ENCODE measurements around the gene ETV7.

- PRO-cap = no peak
CAGE:
- cytosol, long polyA plus RNA = no peak
- long polyA plus RNA = no peak
- nucleus, long polyA plus RNA = no peak
Measured at GRCh38 chr6:36029399-36029922, 1.9 kb downstream of the MAPK14 start.

GRCh38 chr6:36049545-36050204 lies 22.1 kb downstream of the MAPK14 start:
- PRO-cap = no peak
CAGE:
- cytosol, long polyA plus RNA = no peak
- long polyA plus RNA = no peak
- nucleus, long polyA plus RNA = no peak

DNA sequence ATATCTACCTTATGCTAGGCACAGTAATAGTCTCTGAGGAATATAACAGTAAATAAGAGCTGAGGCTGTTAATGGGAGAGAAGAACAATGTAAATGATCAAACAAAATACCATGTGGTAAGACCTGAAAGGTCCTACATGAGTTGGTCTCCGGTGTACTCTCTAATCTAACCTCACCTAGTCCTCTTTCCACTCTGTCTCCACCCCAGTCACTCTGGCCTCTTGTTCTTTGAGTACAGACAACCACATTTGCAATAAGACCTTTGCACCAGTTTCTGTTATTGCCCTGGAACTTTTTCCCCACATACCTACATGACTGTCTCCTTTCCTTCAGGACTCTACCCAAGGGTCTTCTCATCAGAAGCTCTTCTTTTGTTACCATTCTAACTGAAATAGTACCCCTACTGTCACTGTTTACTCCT lies 37.1 kb downstream of the MAPK14 start:
- PRO-cap = no peak
CAGE:
- cytosol, long polyA plus RNA = no peak
- long polyA plus RNA = no peak
- nucleus, long polyA plus RNA = no peak

DNA sequence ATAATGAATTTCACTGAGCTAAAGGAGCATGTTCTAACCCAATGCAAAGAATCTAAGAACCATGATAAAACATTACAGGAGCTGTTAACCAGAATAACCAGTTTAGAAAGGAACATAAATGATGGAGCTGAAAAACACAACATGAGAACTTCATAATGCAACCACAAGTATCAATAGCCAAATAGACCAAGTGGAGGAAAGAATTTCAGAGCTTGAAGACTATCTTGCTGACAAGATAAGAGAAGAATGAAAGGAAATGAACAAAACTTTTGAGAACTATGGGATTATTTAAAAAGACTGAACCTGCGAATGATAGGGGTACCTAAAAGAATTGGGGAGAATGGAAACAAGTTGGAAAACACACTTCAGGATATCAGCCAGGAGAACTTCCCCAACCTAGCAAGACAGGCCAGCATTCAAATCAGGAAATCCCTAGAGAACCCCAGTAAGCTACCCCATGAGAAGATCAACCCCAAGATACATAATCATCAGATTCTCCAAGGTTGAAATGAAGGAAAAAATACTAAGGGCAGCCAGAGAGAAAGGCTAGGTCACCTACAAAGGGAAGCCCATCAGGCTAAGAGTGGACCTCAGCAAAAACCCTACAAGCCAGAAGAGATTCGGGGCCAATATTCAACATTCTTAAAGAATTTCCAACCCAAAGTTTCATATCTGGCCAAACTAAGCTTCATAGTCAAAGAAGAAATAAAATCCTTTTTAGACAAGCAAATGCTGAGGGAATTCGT lies 45.8 kb upstream of the MAPK13 start:
- PRO-cap = no peak
CAGE:
- cytosol, long polyA plus RNA = no peak
- long polyA plus RNA = no peak
- nucleus, long polyA plus RNA = no peak

DNA sequence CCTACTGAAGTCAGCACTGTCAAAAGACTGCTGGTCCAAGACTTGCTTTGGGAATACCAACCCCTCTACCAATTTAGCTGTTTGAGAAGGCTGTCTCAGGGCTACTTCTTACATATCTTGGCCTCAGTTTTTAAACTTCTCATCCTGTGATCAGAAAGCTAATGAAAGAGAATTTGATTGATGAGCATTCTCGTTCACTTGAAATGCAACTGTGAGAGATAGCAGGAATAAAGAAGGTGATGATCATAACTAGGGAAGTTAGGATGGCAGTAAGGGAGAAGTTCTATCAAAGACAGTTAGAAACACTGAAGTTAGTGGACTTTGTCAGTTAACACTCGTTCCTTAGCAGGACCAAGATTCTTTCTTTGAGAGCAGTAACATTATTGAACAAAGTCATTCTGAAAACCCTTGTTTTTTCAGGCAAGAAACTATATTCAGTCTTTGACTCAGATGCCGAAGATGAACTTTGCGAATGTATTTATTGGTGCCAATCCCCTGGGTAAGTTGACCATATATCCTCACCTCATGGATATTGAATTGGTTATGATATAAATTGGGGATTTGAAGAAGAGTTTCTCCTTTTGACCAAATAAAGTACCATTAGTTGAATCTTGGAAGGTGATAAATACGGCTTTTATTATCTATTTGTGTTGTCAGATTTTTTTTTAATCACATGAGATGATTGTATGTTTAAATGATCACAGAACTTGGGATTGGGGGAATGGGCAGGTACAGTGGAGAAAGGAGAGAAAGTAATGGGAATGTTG lies 28.0 kb upstream of the MAPK13 start:
- PRO-cap = no peak
CAGE:
- cytosol, long polyA plus RNA = no peak
- long polyA plus RNA = no peak
- nucleus, long polyA plus RNA = no peak

DNA sequence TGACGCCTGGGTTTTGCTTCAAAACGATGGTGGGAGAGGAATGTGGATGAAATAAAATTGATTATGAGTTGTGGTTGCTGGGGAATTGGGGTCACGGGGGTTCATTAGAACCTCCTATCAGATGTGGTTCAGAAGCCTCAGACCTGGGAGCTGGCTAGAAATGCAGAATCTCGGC lies 605 bp upstream of the MAPK13 start:
- PRO-cap = no peak
CAGE:
- cytosol, long polyA plus RNA = no peak
- long polyA plus RNA = no peak
- nucleus, long polyA plus RNA = no peak

DNA sequence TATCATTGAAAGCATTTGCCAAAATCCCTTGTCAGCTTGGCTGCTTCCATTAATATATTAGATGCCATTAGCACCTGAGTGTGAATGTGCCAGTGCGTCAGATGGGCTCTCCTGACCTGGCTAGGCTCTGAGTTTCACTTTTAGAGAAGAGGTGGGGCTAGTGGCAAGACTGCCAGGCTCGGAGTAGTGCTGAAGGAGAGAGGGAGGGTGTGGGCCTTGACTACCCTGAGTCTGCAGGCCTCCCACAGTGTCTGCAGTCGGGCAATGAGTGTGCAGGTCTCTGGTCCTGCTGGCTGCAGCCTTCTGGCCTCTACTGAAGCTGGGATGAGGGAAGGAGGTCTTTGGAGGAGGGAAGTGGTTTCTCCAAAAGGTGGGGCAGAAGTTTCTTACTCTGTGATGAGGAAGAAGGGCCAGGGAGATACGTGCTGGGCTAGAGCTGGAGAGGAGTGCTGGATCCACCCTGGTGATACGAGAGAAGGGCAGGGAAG lies 34.5 kb upstream of the PNPLA1 start:
- PRO-cap = no peak
CAGE:
- cytosol, long polyA plus RNA = no peak
- long polyA plus RNA = no peak
- nucleus, long polyA plus RNA = no peak

DNA sequence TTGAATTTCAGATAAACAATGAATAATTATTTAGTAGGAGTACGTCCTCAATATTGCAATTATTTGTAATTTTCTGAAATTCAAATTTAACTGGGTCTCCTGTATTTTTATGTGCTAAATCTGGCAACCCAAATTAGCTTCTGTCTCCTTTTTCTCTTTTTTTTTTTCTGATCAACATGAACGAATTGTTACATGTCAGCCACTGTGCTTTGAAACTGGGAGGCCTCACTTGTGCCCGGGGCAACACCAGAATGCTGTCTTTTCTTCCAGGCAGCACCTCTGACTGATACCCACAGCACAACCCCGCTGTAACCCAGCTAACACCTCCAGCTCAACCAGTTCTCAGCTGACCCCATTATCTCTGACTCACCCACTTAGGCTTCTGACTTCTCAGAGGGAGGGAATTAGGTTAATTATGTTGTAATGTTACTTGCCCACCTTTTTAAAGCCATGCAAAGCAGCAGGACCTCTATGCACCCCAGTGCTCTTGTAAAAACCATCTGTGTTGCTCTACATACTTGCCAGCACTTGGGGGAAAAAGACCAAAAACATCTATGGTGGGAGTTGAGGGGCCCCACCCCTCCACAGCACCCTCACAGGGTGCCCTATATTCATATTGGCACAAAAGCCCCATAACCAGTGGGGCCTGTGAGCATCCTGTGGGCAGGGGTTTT lies 22.5 kb downstream of the BNIP5 start:
- PRO-cap = no peak
CAGE:
- cytosol, long polyA plus RNA = no peak
- long polyA plus RNA = no peak
- nucleus, long polyA plus RNA = no peak

DNA sequence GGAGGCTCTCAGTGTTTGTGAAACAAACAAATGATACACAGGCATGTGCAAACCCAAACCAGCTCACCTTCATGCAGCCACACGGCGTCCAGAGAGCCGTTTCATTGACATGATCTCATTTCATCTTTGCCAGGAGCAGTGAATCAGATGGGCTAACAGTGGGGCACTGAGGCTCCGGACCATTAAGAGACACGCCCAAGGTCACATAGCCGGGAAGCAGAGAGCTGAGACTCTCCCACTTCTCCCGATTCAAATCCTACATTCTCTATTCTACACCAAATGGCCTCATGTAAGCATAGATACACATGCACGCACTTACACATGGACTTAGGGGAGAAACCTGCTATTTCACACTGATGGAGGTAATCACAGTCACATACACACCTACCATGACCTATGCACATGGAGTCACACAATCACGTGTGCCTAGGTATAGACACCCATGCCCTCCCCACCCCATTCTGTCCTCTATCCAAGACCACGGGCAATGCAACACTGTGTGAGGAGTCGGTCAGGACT lies 1.0 kb downstream of the BNIP5 start:
- PRO-cap = no peak
CAGE:
- cytosol, long polyA plus RNA = no peak
- long polyA plus RNA = no peak
- nucleus, long polyA plus RNA = no peak

- PRO-cap = no peak
CAGE:
- cytosol, long polyA plus RNA = no peak
- long polyA plus RNA = no peak
- nucleus, long polyA plus RNA = no peak
Measured at GRCh38 chr6:36368920-36369430, 18.5 kb downstream of the ETV7 start.

- PRO-cap = no peak
CAGE:
- cytosol, long polyA plus RNA = no peak
- long polyA plus RNA = no peak
- nucleus, long polyA plus RNA = no peak
Measured at GRCh38 chr6:36387454-36388141, at the start of gene ETV7. ETV7 (minus strand) TSS chr6:36387669.

GRCh38 chr6:36523888-36524680 lies 23.2 kb downstream of the STK38 start:
- PRO-cap = no peak
CAGE:
- cytosol, long polyA plus RNA = no peak
- long polyA plus RNA = no peak
- nucleus, long polyA plus RNA = no peak

DNA sequence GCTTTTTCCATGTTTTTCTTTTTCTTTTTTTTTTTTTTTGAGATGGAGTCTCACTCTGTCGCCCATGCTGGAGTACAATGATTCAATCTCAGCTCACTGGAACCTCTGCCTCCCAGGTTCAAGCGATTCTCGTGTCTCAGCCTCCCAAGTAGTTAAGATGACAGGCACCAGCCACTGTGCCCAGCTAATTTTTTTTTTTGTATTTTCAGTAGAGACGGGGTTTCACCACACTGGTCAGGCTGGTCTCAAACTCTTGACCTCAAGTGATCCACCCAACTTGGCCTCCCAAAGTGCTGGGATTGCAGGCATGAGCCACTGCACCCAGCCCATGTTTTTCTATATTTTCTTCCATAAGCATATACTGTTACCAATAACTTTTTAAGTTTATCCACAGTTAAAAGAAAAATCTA lies 5.5 kb downstream of the STK38 start:
- PRO-cap = no peak
CAGE:
- cytosol, long polyA plus RNA = no peak
- long polyA plus RNA = no peak
- nucleus, long polyA plus RNA = no peak

DNA sequence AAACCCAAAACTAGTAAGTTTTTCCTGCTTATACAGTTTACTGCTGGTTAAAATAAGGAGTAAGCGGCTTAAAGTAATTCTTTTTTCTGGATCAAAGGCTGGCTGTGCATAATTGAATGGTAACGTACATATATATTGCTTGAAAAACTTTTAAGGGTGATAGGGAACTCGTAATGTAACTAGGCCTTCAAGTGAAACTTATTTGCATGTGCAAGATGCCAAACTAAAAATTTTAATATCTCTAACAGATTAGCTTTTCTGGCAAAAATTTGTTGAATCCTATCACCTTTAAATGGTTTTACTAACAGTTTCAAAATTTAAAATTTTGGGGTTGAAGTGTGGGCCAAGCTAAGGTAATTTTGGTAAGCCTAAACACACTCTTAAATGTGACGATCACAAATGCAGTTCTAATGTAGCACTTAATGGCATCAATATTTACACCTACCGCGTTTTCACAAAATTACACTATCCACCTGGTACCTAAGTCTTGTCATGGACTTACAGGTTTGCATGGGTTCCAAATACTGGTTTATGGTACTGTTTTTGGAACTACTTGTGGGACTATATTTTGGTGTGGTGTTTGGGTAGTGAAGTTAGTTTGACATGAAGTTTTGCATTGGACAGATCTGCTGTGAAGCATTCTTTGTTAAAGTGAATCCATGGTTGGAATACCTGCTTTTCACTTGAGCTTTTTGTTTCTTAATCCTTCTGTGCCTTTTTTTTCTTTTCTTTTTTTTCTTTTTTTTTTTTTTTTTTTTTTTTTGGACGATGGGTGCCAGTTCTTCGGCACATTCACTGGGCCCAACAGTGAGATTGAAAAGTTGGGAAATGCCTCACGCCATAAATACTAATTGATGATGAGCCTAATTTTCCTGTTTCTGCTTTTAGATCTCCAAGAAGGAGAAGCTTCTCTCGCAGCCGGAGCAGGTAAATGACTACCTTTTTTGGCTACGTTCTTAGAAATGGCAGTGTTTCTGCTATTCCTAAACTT lies 6.4 kb downstream of the SRSF3 start:
- PRO-cap = no peak
CAGE:
- cytosol, long polyA plus RNA = no peak
- long polyA plus RNA = no peak
- nucleus, long polyA plus RNA = no peak

DNA sequence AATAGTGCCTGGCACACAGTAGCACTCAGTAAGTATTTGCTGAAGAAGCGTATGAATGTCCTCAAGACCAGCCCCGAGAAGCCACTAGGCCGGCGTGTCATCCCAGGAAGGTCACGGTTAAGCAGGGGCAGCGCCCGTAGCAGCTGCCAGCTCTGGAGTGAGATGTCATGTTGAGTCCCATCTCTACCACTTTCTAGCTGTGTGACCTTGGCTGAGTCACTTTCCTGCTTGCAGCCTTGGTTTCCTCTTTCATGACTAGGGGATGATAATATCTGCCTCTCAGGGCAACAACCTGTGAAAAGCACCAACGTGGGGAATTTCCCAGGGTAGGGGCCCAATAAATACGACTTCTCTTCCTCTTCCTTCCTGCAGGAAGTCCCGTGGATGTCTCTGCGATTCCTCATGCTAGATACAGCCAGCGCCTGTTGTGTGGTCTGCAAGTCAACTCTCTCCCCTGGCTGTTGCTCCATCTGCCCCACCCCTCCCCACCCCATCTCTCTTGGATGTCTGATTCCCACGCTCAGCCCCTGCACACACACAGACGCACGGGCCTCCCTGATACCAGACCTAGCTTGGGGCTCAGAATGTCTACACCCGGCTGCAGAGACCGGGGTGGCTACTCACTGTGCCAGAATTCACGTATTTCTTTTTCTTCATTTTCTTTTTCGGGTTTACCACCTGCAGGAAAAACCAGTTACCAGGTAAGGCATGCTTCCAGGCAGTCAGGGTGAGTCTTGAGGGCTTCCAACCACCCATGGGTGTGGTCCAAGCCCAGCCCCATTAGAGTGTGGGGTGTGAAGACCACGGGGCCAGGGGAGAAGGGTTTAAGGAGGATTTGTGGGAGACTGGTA lies 58.2 kb downstream of the RAB44 start:
- PRO-cap = no peak
CAGE:
- cytosol, long polyA plus RNA = no peak
- long polyA plus RNA = no peak
- nucleus, long polyA plus RNA = no peak

DNA sequence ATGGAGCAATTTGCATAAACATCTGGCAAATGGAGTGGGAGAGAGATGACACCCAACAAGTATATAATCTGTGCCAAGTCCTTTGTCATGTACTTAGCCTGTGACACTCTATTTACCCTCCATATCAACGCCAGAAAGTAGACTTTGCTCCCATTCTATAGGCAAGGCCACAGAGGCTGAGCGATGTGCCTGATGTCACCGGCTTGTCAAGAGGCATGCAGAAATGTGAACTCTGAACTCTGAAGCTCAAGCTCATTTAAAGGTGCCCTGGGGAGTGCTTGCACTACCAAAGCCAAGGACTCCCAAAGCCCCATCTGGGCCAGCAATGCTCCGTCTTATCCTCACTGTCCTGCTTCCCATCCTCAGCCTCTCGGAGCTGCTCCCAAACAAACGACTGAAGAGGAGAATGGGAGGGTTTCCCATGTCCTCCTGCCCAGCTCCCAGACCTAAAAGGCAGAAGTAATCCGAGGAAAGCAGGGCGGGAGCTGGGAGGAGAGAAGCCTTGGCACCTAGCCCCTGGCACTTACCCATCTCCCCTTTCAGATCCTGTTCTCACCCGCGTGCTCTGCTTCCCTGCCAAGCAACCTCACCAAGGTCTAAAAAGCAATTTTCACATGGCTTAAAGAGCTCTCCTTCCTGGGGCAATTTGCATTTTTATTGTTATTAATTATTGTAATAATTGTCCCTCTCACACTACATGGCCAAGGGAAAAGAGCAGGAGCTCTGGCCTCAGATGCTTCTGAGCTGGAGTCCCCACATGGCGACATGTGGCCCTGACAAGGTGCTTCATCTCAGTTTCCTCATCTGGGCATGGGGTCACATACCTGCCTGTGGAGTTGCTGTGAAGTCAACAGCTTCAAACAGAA lies 9.1 kb downstream of the CPNE5 start:
- PRO-cap = no peak
CAGE:
- cytosol, long polyA plus RNA = no peak
- long polyA plus RNA = no peak
- nucleus, long polyA plus RNA = no peak

DNA sequence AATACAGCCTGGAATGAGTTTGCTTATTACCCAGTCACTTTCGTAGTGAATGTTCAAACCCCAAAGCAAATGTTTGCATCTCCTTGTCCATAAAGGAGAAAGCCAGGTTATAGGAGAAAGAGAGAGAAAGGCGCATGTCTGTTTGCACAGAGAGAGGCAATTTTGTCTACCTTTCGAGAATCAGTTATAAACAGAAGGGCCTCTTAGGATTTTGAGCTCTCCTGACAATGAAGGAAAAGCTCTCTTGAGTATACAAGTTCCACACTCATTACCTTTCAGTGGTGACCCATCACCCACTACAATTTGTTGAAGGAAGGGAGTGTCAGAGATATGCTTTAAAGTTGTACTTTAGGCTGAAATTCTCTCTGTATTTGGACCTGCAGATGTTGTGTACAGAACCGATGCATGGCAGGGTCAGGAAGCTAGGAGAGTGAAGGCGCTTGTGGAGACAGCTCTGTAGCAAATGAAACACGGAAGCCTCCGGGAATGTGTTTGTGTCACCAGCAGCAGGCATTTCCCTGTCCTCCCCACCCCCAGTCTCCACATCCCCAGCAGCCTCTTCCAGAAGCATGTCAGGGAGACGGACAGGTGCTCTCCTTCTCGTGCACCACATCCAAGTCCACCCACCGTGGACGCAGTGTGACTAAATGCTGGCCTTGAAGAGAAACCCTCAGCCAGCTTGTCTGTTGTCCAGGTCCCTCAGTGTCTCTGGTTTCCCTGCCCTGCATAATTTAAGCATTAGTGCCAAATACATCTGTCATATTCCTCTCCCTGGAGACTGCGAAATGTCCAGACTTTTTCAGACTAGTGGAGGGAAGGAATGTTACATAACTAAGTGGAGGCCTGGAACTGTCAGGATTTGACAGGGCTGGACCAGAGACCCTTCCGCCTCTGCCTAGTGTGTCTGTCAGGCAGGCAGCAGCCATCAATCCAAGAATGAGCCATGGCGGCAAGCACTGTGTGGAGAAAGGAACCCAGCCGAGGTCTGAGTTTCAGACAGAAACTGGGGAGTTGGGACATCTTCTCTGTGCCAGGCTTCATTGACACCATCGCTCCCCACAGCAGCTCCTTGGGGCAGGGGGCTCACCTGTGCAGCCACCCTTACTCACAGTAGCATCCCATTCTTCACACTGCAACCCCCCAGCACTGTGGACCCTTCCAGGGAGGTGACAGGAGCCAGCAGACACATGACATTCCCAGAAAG lies 26.8 kb upstream of the PI16 start:
- PRO-cap = no peak
CAGE:
- cytosol, long polyA plus RNA = no peak
- long polyA plus RNA = no peak
- nucleus, long polyA plus RNA = no peak

GRCh38 chr6:36929430-36929939 lies 25.1 kb upstream of the PI16 start:
- PRO-cap = no peak
CAGE:
- cytosol, long polyA plus RNA = no peak
- long polyA plus RNA = no peak
- nucleus, long polyA plus RNA = no peak

GRCh38 chr6:36987052-36987493 lies 1.1 kb upstream of the MTCH1 start:
- PRO-cap = no peak
CAGE:
- cytosol, long polyA plus RNA = no peak
- long polyA plus RNA = no peak
- nucleus, long polyA plus RNA = no peak

GRCh38 chr6:37013543-37014170 lies 8.2 kb downstream of the FGD2 start:
- PRO-cap = no peak
CAGE:
- cytosol, long polyA plus RNA = no peak
- long polyA plus RNA = no peak
- nucleus, long polyA plus RNA = no peak